HCT116 (cell line): ENCODE measurements around a stretch of chr10.

DNA sequence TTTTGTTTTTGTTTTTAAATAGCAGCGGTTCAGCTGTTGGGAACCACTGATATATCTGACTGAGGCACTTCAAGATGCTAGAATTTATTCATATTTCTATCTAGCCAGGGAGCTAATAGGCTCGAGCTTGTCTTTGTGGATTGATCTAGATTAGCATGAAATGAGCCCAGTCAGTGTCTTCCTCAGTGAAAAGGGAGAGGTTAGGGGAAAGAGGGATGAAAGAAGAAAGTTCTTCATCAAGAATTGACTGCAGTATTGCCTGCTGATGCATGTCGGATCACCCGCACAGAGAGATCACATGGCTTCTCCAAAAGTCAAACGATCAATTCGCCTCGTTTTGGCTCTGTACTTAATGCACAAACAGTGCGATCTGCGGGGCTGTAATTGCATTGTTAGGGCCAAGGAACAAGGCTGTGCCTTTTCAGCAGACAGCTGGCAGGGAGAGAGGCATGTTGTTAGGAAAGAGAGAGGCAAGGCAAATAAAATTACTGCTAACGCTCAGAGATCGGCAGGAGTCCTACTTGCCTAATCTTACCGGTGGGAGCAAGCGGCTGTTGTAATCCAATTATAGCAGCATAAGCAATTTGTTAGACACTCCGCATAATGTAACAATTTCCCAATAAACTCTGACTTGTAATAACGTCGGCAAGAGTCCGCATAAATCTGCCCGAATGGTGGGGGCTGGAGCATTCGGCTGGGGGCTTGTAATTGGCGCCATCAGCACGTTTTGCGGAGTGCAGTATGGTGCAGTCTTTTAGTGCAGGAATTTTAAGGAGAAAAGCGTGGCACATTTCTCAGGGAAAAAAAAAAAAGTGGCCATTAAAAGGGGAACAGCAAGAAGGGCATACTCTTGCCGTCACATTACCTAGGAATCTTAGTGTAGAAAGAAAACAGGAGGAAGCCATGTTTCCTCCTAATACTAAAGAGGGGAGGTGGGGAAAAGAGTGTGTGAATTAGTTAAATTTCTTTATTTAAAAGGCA, 102.1 kb downstream of the POLL start:
- RRBS: no CpG with 5 or more reads among the region's 24 CpGs

- RRBS: no CpG with 5 or more reads among the region's 7 CpGs
Observed at GRCh38 chr10:101615099-101615443, 26.9 kb downstream of the DPCD start.

GRCh38 chr10:101939189-101939655, 95.6 kb upstream of the KCNIP2 start:
- RRBS: no CpG with 5 or more reads among the region's 3 CpGs

GRCh38 chr10:102121005-102121548, 909 bp upstream of the LDB1 start:
- RRBS: no CpG with 5 or more reads among the region's 13 CpGs

DNA sequence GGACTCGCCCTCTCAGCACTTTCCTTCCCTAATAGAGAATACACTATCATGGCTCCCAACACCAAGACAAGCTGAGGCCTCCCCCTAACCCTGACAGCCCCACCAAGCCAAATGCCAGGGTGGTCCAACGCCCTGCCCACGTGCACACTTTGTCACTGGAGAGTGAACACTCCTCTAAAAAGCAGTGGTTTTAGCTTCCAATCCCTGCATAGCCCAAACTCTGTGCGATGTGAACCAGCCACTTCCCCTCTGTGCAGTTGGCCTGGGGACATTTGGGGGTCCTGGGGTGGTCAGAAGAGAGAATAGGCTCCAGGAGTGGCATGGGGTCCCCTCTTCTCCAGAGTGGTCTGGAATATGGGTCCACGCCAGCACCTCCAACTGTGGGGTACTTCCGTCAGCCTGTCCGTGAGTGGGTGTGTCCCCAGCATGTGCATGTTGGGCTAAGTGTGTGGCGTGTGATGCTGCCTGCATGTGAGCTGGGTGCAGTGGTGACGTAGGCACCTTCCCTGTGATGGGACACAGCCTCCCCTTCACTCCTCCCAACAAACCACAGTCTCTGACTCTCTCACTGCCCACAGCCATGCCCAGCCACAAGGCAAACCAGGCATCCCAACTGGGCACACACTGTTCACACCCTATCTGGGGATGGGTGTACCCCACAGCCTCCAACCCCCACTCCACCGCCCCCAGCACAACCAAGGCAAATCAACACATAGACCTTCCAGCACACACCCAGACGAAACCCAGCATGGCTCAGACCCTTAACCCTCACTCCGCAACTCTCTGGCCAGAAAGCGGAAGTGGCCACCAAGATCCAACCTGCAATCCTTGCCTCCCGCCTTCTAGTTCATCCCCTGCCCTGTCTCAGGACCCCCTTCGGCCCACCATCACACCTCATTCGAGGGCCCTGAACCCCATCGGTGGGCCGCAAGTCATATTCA, 10.6 kb downstream of the PSD start:
- RRBS: no CpG with 5 or more reads among the region's 18 CpGs

DNA sequence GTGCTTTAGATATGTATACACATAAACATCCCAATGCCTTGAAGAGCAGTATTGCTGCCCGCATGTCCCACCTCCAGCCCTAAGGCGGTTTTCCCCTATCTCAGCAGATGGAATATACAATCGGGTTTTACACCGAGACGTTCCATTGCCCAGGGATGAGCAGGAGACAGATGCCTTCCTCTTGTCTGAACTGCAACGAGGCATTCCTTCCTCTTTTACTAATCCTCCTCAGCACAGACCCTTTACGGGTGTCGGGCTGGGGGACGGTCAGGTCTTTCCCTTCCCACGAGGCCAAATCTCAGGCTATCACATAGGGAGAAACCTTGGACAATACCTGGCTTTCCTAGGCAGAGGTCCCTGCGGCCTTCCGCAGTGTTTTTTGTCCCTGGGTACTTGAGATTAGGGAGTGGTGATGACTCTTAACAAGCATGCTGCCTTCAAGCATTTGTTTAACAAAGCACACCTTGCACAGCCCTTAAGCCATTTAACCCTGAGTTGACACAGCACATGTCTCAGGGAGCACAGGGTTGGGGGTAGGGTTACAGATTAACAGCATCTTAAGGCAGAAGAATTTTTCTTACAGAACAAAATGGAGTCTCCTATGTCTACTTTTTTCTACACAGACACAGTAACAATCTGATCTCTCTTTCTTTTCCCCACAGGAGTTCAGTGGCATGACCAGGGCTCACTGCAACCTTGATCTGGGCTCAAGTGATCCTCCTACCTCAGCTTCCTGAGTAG, 3.5 kb upstream of the C10orf95 start:
- RRBS: no CpG with 5 or more reads among the region's 12 CpGs

- RRBS: no CpG with 5 or more reads among the region's 7 CpGs
Observed at GRCh38 chr10:102455625-102456321, 4.4 kb upstream of the C10orf95 start.

DNA sequence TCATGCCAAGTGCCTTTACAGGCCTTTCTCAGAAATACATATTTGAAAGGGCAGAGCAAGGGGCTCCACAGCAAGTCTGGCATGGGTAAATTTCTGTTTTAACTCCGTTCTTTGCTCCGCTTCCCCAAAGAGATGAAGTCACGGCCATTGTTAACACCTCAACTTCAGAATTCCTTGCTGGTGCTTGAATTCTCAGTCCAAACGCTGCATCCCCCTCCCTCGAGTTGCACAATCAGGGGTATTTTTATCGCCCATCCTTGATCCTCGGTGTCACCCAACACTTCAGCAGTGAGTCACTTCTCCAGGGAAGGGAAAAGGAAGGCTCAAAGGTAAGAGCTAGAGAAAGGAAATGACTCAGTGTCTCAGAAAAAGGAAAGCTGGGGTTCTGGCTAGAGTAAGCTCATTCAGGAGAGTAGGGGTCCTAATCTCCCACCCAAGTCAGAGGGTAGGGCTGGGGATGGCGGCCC, 39.9 kb upstream of the TRIM8 start:
- RRBS: no CpG with 5 or more reads among the region's 8 CpGs

- RRBS: no CpG with 5 or more reads among the region's 11 CpGs
Observed at GRCh38 chr10:102612897-102613397, 31.3 kb upstream of the TRIM8 start.

GRCh38 chr10:102627175-102628302, 16.7 kb upstream of the TRIM8 start:
- RRBS: no CpG with 5 or more reads among the region's 23 CpGs

GRCh38 chr10:102632578-102633157, 11.6 kb upstream of the TRIM8 start:
- RRBS: no CpG with 5 or more reads among the region's 4 CpGs

DNA sequence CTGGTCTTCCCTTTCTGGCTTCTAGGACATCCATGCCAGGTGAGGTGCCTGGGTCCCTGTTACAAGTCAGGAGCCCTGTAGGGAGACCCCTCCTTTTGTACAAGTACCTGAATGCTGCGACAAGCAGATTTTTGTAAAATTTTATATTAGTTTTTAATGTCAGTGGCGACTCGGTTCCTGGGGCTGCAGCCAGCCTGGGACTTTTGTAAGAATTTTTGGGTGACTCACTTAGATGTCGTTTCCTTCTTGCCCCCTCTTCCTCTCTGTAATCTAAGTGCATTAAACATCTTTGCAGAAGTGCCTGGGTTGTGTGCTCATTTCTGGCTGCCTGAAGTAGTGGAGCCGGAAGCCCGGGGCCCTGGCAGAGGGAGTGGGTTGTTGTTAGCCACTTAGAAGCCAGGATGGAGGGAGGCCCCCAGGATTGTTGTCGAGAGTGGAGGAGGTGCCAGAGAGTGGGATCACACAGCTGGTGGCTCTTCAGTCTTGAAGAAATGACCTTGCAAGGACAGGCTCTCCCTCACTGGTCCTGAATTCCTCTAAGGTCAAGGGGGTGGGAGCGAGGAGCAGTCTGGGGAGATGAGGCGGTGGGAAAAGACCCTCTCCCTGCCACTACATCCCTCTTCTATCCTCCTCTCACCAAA, 11.0 kb upstream of the TRIM8 start:
- RRBS: no CpG with 5 or more reads among the region's 9 CpGs

GRCh38 chr10:102645805-102646606, 1.7 kb downstream of the TRIM8 start:
- RRBS: 4% methylated on average over 1 of the region's 24 CpGs

- RRBS: no CpG with 5 or more reads among the region's 7 CpGs
Observed at GRCh38 chr10:102646607-102647134, 2.4 kb downstream of the TRIM8 start.

GRCh38 chr10:102648825-102649319, 4.6 kb downstream of the TRIM8 start:
- RRBS: no CpG with 5 or more reads among the region's 15 CpGs

- RRBS: no CpG with 5 or more reads among the region's 7 CpGs
Observed at GRCh38 chr10:102657657-102657868, 13.3 kb downstream of the TRIM8 start.

- RRBS: no CpG with 5 or more reads among the region's 3 CpGs
Observed at GRCh38 chr10:102658963-102659261, 14.6 kb downstream of the TRIM8 start.

- RRBS: no CpG with 5 or more reads among the region's 3 CpGs
Observed at GRCh38 chr10:102670883-102671223, 26.6 kb downstream of the TRIM8 start.

DNA sequence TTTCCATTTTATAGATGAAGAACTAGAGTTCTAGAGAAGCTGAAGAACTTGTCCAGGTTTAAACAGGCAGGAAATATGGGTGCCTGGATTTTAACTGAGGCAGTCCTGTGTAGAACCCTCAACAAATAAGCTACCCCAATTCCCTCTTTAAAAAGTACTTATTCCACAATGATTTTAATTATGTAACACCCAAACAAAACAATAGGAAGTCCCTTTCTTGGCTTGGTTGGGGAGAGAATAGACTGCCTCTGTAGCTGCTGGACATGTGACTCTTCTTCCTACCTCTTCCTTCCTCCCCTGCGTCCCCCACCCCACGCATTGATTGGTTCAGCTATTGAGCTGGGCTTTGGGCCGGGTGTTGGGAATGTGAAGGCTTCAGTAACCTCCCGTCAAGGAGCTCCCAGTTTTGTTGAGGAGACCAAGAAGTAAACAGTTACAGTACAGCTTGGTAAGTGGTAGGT, 12.9 kb downstream of the SFXN2 start:
- RRBS: no CpG with 5 or more reads among the region's 4 CpGs

DNA sequence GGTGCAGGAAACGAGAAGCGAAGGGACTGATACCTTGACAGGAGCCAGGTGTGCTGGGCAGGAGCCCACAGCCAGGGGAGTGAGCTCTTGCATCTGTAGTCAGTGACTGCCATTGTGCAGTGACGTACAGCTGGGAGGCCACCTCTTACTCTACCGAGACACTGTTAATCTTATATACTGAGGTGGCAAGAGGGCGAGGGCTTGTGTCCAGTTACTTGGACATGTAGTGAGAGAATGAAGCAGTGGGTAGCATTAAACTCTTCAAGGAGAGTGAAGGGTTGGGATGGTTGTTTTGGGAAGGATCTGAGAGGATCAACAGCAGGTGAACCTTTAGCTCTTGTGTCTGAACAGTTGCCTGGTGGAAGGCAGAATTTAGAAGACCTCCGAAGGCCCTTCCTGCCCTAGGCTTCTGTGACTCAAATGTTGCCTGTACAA, 34.5 kb downstream of the WBP1L start:
- RRBS: no CpG with 5 or more reads among the region's 6 CpGs